ENCODE measurements around a stretch of chr14.

- PRO-cap: no peak
Measured at GRCh38 chr14:102511463-102512010, 2.0 kb upstream of the ANKRD9 start.

- PRO-cap: no peak
Measured at GRCh38 chr14:102517158-102517970, 7.8 kb upstream of the ANKRD9 start.

DNA sequence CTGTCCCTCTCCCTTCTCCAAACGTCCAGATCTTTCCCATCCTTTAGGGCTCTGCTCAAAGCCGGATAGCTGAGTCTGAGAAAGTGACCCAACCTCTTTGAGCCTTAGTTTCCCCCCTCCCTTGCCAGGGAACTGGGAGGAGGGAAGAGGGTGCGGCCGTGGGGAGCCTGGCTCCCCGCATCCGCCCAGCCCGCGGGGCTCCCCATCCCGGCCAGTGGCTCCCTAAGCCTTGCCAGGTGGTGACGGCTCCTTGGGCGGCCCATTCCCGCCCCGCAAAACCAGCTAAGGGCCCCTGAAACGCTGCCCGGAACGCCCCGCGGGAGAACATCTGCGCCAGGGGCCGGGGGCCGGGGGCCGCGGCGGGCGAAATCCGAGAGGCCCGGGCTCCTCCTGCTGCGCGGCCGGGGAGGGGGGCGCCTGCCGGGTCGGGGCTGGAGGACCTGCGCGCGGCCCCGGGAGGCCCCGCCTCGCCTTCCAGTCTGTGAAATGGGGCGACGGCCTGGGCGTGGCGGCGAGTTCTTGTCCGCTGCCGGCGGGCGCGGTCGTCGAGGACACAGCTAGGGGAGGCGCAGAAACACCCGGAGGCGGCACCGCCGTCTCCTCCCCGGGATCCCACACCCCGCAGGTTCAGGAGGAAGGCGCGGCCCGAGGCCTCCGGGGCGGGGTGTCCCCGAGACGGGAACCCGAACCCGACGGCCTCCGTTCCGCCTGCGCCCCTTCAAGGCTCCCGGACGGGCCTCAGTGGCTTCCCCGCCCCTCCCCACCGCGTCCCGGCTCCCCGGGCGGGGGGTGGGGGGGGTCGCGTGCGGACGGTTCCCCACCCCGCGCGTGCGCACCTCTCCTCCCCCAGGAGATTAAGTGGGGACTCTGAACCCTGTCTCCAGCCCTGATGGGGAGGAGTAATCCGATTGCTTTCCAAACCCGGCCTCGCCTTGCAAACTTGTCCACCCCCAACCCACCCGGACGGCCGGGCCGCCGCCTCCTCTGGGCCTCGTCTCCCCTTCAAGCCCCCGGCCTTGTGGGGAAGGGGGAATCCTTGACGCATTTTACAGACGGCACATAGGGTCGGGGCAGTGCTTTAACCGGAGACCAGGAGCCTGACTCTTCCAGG, 35.1 kb upstream of the ANKRD9 start:
- PRO-cap: no peak

DNA sequence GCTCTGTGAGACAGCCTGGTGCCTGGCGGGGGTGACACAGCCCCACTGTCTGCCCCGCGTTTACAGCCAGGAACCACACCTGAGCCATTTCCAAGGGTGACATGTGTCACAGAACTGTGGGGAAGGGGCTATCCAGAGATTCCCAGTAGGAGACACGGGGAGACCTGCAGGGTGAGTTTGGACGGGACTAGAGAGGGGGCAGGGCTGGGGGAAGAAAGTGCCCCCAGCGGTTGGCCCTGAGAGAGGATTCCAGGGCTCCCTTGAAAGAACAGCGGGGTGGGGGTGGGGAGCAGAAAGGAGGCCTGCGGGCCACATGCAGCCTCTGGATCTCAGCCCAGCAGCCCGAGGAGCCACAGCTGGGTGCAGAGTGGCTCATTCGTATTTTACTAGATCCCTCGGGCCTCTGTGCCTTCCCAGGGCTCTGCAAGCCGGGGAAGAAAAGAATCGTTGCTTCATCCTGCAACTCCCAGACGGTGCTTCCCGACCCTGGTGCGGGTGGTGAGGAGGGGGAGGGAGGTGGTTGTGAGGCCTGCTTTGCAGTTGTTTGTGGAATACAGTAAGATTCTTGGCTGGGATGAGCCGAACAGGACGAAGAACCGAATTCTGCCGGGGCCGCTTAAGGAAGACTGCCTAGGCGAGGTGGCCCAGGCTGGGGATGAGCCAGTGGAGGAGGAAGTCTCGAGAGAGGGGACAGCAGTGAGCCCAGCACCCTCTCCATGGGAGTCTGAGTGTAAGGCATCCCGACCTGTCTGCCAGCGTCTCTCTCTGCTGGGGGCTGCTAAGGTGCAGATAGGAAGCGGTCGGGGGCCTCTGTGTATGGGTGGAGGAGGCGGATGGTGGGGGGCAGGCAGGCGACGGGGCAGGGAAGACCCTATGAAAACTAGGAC, 36.1 kb upstream of the ANKRD9 start:
- PRO-cap: no peak

DNA sequence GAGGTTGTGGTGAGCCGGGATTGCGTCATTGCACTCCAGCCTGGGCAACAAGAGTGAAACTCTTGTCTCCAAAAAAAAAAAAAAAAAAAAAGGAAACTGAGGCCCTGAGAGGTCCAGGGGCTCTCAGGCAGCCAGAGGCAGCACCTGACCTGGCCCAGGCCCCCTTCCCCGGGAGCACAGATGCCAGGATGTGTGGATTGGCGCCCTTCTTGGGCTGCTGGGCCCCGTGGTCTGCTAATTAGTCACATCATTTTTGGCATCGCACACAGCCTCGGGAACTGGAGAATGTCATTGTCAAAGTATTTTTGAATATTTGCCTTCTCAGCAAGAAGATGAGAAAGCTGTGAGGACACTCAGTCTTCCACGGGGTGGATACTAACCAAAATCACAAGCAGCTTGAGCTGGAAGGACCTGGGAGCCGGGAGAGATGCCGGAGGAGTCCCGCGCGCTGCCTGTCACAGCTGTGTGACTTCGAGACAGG, 12.6 kb upstream of the RCOR1 start:
- PRO-cap: no peak

GRCh38 chr14:102621567-102622076, 29.2 kb downstream of the RCOR1 start:
- PRO-cap: no peak

GRCh38 chr14:102630095-102631173, 38.0 kb downstream of the RCOR1 start:
- PRO-cap: no peak

- PRO-cap: bidirectional peak, plus-strand start at chr14:102849388, minus-strand start at chr14:102849324
Measured at GRCh38 chr14:102848898-102849573, 71.8 kb downstream of the TRAF3 start.

GRCh38 chr14:102893413-102894256, 28.8 kb upstream of the AMN start:
- PRO-cap: no peak

DNA sequence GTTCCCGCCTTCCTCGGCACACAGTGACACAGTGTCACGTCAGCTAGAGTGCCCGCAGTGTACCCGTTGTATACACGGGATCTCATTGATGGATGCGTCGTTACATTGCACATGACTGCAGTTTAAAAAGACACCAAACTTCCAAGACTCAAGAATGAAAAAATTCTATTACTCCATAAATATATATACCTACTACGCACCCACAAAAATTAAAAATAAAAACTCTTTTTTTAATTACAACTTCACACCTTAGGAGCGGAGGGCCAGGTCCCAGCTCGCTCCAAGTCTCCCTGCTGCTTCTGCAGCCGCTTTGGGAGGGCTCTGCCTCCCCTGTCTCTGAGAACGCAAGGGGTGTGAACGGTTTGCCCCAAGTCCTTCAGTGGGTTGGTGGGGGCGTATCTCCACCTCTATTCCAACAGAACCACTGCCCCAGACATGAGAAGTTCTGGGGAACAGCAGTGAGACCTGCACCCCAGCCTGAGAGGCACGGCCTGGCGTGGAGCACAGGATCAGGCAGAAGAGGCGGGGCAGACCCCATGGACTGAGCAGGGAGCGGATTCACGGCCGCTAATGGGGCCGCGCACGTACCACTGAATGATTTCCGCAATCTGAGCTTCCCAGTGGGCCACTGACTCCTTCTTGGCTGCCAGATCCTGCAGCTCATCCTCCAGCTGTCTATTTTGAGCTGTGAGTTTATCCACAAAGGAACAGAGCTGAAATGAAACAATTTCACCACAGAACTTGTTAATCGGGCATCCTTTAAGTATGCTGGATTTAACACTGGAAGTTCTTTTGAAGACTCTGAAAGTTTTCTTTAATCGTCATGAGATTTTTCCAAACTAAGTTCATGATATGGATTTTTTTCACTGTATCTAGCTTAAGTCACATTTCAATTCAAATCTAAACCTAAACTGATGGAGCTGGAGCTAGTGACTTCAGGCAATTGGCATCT, 44.3 kb downstream of the AMN start:
- PRO-cap: no peak

DNA sequence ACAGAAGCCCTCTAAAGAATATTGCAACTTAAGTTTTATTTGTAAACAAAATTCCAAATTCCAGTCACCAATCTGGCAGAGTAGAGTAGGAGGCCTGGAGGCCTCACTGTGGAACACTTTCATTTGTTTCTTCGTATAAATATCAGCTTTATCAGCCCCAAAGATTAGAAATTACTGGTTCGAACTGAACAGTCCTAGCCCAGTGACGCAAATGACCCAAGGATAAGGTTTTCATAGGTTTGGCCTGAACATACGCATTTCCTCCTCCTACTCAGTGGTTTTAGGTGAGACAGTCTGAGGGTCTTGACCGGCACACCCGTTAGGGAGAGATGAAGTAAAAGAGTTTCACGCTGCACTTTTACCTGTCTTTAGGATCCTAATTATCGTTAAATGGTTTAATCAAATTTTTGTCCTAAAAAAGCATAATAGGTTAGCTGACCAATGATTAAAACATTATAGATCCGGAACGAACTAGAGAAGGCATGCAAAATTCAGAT, 1.6 kb downstream of the CDC42BPB start:
- PRO-cap: no peak

DNA sequence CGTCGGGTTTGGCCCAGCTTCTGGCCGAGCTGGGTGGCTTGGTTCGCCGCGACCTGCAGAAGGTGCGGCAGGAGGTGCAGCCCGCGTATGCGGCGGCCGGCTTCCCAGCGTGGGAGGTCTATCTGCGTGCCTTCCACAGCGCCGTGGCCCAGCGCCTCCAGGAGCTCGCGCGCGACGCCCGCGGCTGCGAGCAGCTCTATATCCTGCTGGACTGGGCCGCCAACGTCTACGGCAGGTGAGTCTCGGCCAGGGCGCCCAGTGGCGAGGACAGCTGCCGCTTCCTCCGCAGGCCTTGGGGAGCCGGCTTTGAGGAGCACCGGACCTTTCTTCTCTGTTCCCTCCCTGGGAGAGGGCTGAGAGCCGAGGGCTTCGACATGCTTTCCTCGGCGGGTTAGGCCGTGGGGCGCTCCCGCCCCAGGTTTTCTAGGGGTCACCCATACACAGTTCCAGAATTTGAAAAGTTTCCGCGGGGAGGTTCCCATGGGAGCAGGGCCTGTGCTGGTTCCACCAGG, 8.1 kb downstream of the EXOC3L4 start:
- PRO-cap: unidirectional peak, plus-strand start at position 179 of the sequence

DNA sequence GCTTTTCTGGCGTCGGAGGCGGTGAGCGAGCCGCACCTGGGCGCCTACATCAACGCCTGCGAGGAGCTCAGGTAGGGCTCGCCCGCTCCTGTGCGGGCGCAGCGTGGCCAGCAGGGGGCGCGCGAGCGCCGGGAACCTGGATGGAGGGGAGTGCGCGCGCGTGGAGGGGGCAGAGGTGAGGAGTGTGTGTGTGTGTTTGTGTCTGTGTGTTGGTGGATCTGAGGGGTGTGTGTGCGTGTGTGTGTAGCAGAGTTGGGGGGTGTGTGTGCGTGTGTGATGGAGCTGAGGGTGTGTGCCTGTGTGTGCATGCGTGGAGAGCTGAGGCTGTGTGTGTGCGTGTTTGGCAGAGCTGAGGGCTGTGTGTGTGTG, 10.5 kb downstream of the EXOC3L4 start:
- PRO-cap: no peak

GRCh38 chr14:103126627-103127314, 3.5 kb downstream of the TNFAIP2 start:
- PRO-cap: unidirectional peak, plus-strand start at chr14:103127042

DNA sequence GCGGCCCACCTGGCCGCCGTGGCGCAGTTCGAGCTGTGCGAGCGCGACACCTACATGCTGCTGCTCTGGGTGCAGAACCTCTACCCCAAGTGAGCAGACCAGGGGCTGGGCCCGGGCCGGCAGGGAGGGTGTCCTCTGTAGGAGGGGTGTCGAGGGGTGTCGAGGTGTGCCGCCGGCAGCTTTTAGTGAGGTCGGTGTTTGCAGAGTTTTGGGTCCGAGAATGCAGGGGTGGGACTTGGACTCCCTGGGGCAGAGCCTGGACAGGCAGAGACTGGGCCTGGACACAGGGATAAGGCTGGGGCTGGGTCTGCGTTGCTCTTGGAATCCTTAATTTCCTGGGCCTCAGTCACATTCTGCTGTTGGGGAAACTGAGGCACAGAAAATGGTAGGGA, 4.3 kb downstream of the TNFAIP2 start:
- PRO-cap: no peak

GRCh38 chr14:103198505-103199166, 75.4 kb downstream of the TNFAIP2 start:
- PRO-cap: no peak

- PRO-cap: no peak
Measured at GRCh38 chr14:103225604-103225820, 102.3 kb downstream of the TNFAIP2 start.

DNA sequence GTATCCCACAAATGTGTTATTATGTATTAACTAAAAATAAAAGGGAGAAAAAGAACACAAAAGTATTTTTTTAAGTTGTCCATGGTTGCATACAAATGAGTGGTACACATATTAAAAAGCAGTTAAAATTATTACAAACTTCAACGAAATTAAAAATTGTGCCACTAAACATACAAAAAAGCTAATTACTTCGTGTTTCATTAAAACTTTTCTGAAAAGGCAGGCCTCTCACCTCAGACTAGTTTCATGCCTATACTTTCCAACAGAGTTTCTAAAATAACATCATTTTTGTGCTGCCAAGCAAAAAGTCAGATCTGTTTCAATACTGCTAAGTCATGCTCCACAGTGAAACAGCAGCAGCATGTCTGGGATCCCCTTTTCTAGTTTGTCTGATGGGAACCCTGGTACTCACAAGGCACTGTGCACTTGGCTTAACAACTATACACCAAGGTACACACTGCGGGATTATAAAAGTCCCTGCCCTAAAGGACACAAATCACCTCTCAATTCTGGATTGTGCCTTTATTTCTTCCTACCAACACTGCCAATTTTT, 2.0 kb upstream of the EIF5 start:
- PRO-cap: no peak

GRCh38 chr14:103340202-103341186, 6.5 kb downstream of the EIF5 start:
- PRO-cap: no peak

DNA sequence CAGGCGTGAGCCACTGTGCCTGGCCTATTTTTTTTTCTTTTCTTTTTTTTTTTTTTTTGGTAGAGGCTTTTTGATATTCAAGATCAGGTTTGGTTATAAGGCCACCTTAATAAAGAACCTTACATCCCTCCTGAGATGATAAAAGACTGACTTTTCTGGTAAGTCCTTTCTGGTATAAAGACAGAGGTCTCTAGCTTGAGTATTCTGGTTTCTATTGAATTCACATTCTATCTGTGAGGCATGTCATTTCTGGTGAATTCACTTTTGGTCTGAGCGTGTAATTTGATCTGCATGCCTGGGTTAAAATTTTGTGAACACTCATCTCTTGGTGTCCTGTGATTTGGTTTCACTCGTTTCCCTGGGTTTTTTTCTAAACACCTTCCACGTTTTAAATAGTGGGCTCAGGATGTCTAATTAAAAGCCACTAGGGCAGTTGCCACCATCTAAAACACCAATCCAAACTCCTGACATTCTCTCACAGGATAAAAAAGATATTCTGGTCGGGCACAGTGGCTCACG, 12.2 kb downstream of the EIF5 start:
- PRO-cap: no peak

Data from LUHMES (cell line).